Thoracic aorta endothelial cell (primary cell): ENCODE results near the gene GCNT1.

GRCh38 chr9:72553935-72554853 lies 32.8 kb downstream of the TMC1 start:
- CAGE, long polyA plus RNA, result no peak

- CAGE, long polyA plus RNA, result no peak
Measured at GRCh38 chr9:72577066-72578165, 56.0 kb downstream of the TMC1 start.

- CAGE, long polyA plus RNA, result no peak
Measured at GRCh38 chr9:73083387-73084010, 68.2 kb upstream of the ANXA1 start.

- CAGE, long polyA plus RNA, result no peak
Measured at GRCh38 chr9:73154646-73155914, 3.4 kb downstream of the ANXA1 start.

- CAGE, long polyA plus RNA, result no peak
Measured at GRCh38 chr9:75083232-75083740, 4.7 kb downstream of the NMRK1 start.

DNA sequence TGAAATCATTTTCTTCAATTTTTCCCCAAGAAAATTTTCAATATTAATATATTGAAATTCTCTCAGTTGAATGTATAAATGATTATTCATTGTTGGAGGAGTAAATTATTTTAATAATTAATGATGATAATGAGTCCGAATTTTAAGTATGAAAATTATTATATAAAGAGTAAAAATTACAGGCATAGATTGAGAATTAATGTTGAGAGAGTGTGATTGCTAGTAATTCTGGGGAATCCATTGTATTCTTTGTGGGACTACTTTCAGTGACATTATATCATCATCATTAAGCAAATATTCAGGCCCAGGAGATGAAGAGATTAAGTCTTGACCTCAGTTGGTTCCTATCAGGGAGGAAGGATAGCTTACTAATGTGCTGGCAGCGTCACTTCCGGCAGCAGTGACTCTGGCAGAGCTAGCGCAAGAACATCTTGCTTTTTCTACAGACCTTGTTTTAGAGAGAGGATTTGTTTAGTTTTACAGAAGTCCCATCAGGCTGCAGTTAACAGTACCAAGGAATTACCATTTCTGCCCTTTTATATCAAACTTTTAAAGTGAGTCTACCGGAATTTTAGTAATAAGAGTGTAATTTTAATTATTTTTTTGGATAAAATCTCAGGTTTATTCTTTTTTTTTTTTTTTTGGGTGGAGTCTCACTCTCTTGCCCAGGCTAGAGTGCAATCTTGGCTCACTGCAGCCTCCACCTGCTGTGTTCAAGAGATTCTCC lies 20.2 kb downstream of the OSTF1 start:
- CAGE, long polyA plus RNA, result no peak

DNA sequence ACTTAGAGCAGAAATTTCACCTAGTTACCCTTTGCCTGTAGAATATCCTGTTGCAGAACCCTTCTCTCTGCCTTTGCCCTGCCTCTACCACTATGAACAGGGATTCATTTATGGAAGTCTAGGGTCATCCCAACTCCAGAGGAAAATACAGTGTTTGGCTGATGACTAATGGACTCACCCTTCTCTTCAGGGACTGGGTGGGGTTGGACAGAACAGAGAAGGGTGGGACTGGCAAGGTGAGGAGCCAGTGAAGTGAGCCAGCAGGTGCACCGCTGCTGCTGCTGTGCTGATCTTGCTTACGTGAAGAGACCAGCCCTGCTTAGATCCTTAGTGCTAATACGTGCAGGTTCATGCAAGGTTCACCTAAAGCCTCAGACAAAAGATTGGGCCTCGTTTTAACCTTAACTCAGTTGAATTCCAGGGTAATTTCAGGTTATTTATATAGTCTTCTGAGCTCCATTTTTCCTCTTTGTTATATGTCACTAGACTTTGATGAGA lies 22.9 kb downstream of the OSTF1 start:
- CAGE, long polyA plus RNA, result no peak

GRCh38 chr9:75959636-75960496 lies 69.4 kb downstream of the PCSK5 start:
- CAGE, long polyA plus RNA, result no peak

- CAGE, long polyA plus RNA, result no peak
Measured at GRCh38 chr9:76401531-76401860, 7.3 kb upstream of the RFK start.

GRCh38 chr9:76458884-76459382 lies at the start of gene GCNT1:
GCNT1 (plus strand) TSS chr9:76459182.
- CAGE, long polyA plus RNA, result no peak

GRCh38 chr9:76460357-76460549 lies 1.3 kb downstream of the GCNT1 start:
- CAGE, long polyA plus RNA, result no peak

DNA sequence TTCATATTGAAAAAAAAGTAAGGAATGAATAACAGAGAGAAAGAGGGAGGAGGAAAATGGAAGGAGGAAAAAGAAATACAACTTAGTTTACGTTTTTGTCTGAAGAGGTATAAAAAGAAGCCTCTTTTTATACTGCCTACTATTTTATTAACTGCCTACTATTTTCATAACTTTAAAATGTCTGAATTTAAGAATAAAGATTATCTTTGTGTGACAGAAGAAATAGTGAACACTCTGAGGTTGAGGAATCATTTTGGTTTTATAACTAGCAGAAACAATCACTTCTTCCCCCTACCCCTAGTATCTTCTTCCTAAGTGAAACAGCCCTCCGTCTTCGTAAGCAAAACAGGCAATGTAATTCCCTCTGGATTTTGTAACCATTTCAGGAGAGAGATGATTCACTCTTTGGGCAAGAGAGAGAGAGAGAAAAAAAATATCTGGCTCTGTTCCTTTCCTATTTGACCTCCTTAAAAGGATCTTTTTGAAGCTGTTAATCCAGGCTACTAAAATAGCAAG lies 70.5 kb downstream of the PRUNE2 start:
- CAGE, long polyA plus RNA, result no peak

DNA sequence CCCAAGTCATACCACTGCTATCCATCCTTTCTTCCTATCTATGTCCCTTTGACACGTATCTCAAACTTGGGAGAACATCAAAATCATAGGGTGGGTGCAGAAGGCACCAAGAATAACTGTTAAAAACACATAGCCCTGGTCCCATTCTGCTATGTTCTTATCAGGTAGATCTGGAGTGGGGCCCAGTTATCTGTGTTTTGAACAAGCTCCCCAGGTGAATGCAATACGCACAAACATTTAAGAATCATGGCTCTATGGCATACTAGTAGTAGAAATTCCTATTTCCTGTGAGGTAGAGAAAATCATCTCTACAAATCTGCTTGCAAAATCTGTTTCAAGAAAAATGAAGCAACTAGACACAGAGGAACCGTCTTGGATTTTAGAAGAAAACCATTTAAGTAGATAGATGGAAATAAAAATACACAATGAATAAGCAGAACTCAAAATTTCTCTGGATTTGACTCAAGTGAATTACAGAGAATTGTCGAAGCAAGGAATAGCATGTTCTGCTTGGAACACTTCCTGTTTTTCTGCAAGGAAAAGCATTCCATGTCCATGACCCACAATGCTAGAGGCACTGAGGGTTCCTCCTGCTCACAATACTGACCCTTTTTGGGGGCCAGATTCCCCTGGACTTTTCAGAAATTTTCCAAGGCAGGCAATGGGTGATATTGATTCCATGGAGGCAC lies 30.0 kb downstream of the PRUNE2 start:
- CAGE, long polyA plus RNA, result no peak

DNA sequence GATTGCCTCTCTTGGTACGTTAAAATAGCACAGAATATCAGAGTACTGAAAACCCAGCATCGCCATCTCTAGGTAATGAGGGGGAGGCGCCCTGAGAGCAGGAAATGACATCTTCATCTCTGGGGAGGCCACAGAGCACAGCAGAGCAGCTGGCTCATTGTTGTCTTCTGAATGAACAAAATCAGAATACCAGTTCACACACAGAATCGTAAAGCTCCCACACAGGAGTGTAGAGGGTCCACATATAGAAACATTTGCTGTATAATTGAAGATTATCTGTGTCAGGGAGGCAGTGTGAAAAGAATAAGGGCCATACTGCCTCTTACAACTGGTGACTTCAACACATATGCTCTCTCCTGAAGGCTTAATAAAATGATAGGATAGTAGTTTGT lies 171.9 kb downstream of the GNA14 start:
- CAGE, long polyA plus RNA, result no peak

- CAGE, long polyA plus RNA, result no peak
Measured at GRCh38 chr9:77735137-77735967, 87.2 kb upstream of the GNA14 start.

- CAGE, long polyA plus RNA, result no peak
Measured at GRCh38 chr9:77735983-77736636, 88.0 kb upstream of the GNA14 start.

GRCh38 chr9:77807006-77807843 lies 159.1 kb upstream of the GNA14 start:
- CAGE, long polyA plus RNA, result no peak

GRCh38 chr9:77950154-77950825 lies 81.3 kb downstream of the GNAQ start:
- CAGE, long polyA plus RNA, result no peak

- CAGE, long polyA plus RNA, result no peak
Measured at GRCh38 chr9:79013788-79014195, 558.0 kb upstream of the TLE4 start.

GRCh38 chr9:79093052-79093329 lies 478.8 kb upstream of the TLE4 start:
- CAGE, long polyA plus RNA, result no peak